Glomerular endothelial cell (primary cell): ENCODE results near the genes F7 and CUL4A.

DNA sequence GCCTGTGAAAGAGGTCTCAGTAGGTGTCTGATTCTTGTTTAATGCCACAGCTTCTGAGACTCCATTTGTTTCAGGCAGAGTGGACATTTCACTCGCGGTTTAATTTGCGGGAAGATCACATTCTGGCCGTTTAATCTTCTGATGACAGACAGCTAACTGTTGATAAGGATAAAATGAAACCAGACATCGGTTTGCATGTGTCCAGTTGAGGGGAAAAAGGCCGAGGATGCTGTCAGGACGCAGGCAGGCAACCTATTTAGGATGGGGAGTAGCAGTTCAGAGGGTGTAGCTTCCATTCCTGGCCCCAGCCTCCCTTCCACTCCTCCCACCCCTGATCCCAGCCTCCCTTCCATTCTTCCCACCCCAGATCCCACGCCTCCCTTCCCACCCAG, 23.7 kb downstream of the ATP11A start:
- RAMPAGE, long total RNA, result no peak

DNA sequence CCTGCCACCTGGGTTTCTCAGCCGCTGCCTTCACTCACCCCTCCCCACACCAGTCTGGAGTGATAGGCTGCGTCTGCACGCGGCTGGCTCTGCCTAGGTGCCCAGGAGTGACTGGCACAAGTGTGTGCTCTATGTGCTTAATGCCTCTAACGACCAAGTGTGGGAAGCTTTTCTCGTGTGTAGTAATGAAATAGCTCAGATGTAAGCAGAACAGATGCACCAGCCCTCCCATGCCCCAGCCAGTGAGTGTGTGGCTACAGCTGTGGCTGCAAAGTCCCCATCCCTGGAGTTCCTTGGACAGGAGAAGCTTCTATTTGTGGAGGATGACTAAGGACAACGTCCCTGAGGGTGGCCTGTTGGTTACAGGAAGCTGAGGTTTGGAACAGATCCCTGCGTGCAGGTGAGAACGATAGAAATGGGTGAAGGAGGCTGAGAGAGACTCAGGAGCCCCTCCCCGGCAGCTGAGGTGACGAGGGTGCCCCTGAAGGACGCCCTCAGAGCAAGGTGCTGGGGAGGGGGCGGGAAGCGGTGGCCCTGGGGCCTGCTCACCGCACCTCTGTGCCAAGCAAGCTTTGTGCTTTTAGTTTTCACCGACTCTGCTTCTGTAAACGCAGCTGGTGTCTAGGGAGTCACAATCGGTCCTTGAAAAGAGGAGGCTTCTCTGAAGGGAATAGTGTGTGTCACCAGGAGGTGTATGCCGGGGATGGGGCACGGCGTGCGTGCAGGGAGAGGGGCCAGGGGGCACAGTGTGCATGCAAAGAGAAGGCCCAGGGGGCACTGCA, 35.8 kb downstream of the ATP11A start:
- RAMPAGE, long total RNA, result no peak

DNA sequence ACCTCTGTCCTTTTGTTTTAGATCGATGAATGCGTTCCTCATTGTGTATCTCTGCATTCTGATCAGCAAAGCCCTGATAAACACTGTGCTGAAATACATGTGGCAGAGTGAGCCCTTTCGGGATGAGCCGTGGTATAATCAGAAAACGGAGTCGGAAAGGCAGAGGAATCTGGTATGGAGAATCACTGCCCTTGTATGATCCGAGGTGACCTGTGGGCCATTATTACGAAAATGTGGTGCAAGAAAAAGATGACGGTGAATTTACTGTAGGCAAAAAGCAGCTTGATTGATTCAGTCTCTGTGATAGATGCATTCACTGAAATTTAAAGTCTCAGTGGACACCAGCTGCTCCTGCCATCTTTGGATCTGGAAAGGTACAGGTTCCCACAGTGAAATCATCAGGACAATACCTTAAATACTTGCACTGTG, 135.6 kb downstream of the ATP11A start:
- RAMPAGE, long total RNA, result no peak

GRCh38 chr13:112842679-112843415, 126.2 kb upstream of the MCF2L start:
- RAMPAGE, long total RNA, result no peak

GRCh38 chr13:112897925-112898136, 71.2 kb upstream of the MCF2L start:
- RAMPAGE, long total RNA, result no peak

DNA sequence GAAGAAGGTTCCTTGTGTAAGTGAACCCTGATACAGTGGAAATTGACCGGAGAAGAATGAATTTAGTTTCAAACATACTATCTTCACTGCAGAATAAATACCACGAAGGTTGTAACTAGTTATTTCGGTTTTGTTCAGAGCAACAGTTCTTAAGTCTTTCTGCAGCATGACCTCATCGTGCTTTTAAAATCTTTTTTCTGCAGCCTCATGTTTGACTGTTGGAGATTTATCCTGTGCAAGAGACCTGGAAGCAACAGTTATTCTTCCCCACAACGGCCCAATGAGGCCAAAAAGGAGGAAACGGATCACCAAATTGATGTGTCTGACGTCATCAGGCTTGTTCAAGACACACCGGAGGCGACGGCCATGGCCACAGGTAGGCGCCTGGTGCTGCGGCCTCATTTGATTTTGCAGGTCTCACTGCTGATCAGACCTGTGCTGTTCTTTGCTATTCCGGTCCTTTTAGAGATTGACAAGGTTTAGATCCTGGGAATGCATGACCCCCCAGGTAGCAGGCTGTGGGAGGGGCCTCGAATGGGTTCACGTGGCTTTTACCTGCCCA, 66.9 kb upstream of the MCF2L start:
- RAMPAGE, long total RNA, result no peak

DNA sequence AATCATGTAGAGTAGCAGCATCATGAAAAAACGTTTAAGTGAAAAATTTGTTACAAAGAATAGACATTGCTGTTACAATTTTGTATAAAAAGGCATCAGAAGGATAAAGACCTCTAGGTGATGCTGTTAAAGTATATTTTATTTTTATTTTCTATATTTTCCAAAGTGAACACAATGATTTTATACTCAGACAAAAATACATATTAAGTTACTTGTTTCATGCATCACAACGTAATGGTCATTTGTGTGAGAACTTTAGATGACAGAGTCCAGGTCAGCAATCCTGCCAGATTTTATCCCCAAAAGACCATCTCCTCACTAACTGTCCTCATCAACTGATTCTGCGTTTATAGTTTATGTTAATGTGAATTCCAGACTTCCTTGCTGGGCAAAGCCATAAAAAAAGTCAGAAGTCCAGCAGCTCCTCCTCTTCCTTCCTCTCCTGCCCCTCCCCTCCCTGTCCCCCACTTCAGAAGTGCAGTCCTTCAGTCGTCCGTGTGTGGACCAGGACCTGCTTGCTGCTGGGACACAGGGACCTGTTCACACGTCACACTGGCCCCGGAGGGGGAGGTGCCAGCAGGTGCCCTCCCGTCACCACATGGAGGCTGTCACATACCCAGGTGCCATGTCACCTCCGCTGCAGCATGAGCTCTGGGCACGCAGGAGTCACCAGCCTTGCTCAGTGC, 4.2 kb upstream of the MCF2L start:
- RAMPAGE, long total RNA, result no peak

GRCh38 chr13:112983332-112984111, 14.5 kb downstream of the MCF2L start:
- RAMPAGE, long total RNA, result no peak

- RAMPAGE, long total RNA, result no peak
These were observed 16.1 kb downstream of the MCF2L start for GRCh38 chr13:112984934-112985601.

- RAMPAGE, long total RNA, result no peak
These were observed 28.5 kb downstream of the MCF2L start for GRCh38 chr13:112997442-112998005.

DNA sequence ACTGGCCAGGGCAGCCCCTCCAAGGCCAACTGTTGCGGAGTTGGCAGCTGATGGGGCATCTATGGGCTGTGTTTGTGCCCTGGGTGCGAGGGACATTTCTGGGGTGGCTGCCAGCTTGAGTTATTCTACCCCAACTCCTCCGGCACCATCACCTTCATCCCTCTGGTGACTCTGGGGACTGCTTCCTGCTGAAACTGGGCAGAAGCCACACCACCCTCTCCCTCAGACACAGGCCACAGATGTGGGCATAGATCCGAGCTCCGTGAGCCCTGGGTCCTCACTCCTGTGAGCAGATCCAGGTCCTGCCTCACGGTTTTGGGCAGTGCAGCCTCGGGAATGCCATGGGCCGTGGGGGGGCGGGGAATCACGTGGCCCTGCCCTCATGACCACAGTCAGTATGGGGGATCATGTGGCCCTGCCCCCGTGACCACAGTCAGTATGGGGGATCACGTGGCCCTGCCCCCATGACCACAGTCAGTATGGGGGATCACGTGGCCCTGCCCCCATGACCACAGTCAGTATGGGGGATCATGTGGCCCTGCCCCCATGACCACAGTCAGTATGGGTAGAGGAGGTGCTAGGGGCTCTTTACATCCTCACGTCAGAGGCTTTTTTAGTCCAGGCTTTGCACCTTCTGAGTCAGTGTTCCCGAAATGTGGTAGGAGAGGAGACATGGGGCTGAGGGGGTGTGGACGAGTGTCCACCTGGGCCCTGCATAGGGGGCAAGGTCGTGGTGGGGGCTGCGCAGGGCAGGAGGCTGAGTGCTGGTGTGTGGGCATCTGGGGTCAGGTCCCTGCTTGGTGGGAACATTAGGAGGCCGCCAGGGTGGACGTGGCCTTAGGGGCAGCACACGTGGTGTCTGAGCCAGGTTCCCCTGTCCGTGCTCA, 64.3 kb upstream of the F7 start:
- RAMPAGE, long total RNA, result no peak

DNA sequence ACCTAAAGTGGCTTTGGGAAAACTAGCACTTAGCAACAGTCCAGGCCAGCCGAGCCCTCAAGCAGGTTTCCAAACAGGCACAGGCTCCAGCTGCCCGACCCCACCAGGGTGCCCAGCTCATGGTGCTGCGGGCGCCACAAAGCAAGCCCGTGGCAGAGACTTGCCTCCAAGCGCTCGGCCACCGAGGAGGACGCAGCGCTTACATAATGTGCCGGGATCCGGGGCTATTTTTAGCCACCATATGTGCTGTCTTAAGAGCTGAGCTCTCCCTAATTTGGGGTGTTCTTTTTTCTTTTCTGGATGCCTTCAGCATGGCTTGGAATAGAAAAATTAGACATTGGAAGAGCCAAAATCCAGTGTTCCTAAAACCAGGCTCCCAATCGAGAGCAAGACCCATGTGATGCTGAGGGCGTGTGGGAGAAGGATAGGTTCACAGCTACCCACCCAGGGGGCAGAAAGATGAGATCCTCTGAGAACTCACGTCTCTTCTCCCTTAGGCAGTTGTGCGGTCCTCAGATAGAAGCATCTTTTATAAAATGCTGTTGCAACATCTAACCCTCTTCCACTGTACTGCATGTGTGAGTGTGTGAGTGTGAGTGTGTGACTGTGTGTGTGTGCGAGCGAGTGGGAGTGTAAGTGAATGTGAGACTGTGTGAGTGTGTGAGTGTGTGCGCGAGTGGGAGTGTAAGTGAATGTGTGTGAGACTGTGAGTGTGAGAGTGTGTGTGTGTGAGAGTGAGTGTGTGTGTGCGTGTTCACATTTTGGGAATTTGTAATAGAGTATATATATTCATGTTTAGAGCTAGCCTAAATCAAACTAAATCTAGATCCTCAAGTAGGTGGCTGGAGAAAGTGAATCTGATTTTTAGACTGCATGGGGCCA, 55.8 kb upstream of the F7 start:
- RAMPAGE, long total RNA, result no peak

DNA sequence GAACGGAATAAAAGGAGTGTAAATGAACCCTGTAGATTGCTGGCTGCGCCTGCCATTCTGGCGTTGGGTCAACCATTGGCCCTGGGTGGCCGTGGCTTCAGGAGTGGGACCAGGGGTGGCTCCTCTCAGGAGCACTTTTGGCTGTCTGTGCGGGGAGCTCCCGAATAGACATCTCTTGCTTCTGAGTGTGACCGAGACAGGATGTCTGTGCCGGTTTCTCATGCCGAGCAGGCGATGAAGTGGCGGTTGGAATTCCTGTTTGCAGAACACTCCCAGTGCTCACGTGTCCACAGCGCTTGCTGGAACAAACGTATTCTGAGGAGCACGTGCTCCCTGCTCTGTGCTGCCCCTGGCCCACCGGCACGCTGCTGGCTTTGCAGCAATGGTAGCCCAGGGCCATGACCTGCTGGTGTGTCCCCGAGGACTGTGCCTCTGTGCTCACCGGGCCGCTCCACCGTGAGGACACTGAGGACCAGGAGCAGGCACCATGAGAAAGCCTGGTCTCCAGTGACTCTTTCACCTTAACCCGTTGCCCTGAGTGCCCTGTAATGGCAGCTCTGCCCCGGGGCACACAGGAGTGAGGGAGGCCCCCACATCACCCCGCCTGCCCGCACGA, 40.2 kb upstream of the F7 start:
- RAMPAGE, long total RNA, result no peak

DNA sequence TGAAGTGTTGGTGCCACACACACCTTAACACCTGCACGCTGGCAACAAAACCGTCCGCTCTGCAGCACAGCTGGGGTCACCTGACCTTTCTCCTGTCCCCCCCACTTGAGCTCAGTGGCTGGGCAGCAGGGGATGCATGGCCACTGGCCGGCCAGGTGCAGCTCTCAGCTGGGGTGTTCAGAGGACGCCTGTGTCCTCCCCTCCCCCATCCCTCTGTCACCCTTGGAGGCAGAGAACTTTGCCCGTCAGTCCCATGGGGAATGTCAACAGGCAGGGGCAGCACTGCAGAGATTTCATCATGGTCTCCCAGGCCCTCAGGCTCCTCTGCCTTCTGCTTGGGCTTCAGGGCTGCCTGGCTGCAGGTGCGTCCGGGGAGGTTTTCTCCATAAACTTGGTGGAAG, at the start of gene F7:
TSS of gene F7 (plus strand) at position 248 of the 401 bp plus-strand sequence.
- RAMPAGE, long total RNA, result no peak

DNA sequence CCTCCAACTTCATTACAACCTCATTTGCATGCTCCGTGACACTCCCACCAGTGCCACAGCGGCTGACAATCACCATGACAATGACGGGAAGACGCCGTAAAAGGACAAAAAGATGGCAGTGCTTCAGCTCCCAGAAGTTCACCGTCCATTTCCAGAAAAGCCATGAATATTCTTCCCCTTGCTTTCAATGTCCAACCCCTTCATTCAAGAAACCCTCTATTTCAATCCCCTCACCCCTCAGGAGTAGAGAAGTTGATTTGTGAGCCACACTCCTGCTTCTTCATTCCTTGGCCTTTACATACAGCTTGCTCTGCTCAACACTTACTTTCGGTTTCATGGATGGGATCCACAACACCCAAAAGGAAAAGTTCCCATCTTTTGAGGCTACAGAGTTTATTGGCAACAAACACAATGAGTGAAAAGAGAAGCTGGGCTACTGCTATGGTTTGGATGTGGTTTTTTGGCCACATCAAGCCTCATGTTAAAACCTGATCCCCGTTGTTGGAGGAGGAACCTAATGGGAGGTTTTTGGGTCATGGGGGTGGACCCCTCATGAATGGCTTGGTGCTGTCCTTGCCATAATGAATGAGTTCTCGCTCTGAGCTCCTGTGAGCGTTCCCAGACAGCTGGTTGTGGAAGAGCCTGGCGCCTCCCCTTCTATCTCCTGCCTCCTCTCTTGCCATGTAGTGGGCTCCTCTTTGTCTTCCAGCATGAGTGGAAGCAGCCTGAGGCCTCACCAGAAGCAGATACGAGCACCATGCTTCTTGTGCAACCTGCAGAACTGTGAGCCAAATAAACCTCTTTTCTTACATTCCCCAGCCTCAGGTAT, 19.8 kb downstream of the PCID2 start:
- RAMPAGE, long total RNA, result no peak

- RAMPAGE, long total RNA, result no peak
These were observed at the start of gene CUL4A for GRCh38 chr13:113209423-113210558. Gene CUL4A, plus strand, starts transcription at chr13:113209613.

GRCh38 chr13:113258410-113259069, 38.5 kb upstream of the LAMP1 start:
- RAMPAGE, long total RNA, result no peak

DNA sequence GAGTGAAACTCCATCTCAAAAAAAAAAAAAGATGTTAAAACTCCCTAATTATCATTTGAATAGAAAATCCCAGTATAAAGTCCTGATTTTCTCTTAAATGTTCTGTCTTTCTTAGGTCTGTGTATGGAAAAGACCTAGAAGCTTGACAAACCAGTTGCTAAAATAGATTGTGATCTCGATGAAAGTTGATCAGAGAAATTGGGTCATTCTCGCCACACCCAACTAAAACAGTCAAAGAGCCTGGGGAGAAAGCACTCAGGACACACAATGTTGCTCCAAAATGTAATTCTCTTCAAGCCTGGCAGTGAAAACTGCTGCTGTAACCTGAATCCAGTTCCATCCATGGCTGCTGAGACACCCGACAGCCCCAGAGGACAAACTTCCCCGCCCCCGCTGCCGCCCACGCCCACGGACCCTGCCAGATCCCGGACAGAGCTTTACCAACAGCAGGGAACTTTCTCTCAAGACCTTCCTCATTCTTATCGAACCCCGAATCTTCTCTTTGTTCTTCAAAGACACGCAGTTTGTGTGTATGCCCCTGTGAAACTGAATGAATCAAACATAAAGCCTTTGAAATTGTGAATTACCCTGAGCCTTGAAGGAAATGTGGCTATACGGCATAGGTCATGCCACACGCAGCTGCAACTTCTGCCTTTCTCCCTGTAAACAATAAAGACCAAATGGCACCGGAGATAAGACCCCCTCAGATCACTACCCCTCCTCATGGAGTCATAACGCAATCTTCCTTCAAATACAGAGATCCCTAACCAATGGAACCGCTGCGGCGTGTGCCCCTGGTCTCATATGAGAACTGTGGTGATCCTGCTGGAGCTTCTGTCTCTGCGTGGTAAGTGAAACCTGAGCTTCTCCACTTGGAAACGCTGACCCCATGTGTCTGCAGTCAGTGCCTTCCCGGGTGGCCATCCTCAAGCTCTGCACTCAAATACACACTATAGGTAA, 4.9 kb upstream of the LAMP1 start:
- RAMPAGE, long total RNA, result no peak

DNA sequence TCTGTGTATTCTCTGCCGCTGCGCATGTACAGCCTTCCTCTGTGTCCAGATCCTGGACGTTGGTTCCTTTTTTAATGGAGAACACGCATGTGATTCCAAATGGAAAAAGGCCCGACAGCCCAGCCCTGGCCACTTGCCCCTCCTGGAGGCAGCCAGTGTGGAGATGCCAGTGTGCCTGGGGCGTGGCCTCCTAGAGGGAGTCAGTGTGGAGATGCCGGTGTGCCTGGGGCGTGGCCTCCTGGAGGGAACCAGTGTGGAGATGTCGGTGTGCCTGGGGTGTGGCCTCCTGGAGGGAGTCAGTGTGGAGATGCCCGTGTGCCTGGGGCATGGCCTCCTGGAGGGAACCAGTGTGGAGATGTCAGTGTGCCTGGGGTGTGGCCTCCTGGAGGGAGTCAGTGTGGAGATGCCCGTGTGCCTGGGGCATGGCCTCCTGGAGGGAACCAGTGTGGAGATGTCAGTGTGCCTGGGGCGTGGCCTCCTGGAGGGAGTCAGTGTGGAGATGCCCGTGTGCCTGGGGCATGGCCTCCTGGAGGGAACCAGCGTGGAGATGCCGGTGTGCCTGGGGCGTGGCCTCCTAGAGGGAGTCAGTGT, 16.4 kb downstream of the LAMP1 start:
- RAMPAGE, long total RNA, result no peak

- RAMPAGE, long total RNA, result no peak
These were observed 12.5 kb downstream of the GRTP1 start for GRCh38 chr13:113351275-113352022.